Metanephros (tissue), 2 donors: ENCODE data around the genes RIMKLA and TMEM125.

- RAMPAGE, long total RNA, result no peak
These were observed 112.0 kb downstream of the HIVEP3 start for GRCh38 chr1:41806745-41807160.

GRCh38 chr1:41881397-41881852 lies 37.3 kb downstream of the HIVEP3 start:
- RAMPAGE, long total RNA, result no peak

DNA sequence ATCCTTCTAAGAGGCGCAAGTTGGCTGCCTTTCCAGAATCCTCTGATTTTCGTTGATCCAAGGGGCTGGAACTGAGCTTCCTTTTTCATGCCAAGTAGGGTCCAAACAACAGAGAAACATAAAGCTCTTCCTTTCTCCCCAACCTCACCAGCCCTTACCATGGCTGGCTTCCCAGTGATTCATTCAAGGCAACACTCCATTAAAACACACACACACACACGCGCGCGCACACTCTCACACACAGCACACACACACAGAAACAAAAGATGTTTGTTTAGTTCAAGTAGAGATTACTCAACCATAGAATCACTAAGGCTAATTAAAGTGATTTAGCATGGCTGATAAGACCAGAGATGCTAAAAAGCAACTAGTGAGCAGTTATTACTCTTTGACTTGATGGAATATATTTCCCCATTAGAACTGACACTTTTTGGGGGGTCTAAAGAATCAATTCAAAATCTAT lies 13.0 kb upstream of the GUCA2A start:
- RAMPAGE, long total RNA, result no peak

GRCh38 chr1:42380291-42381325 lies at the start of gene RIMKLA:
RIMKLA (plus strand) TSS chr1:42380792.
- RAMPAGE, long total RNA, result no peak

- RAMPAGE, long total RNA, result no peak
These were observed 13.5 kb upstream of the SVBP start for GRCh38 chr1:42830494-42831239.

DNA sequence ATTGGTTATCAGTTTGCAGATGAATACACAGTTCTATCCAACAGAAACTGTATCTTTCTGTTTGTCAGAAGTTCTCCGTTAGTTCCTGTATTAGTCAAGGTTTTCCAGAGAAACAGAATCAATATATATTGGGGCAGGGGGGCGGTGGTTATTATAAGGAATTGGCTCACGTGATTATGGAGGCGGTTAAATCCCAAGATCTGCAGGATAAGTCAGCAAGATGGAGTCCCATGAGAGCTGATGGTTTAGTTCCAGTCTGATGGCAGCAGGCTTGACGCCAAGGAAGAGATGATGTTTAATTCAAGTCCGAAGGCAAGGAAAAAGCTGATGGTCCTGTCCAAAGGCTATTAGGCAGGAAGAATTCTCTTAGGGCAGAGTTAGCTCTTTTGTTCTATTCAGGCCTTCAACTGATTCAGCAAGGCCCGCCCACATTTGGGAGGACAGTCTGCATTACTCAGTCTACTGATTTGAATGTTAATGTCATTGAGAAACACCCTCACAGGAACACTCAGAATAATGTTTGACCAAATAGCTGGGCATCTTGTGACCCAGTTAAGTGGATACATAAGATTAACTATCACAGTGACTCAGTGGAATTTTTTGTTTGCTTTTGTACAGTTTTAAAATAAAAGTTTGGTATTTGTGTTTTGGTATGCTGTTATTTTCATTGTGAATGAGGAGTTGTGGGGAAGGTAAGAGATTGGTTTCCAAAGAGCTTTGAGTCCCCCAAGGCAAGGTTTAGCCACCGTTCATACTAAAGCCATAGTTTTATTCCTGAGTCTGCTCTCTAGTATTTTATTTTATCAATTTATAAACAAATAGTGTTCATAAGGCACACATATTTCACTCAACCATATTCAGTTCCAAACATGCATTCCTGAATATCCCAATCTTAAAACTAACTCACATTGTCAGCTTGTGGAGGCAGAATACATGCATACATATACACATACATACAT lies 1.8 kb upstream of the ZNF691 start:
- RAMPAGE, long total RNA, result no peak

GRCh38 chr1:42850971-42851440 lies 4.6 kb downstream of the ZNF691 start:
- RAMPAGE, long total RNA, result no peak

GRCh38 chr1:42937764-42938725 lies 20.6 kb downstream of the SLC2A1 start:
- RAMPAGE, long total RNA, result no peak

GRCh38 chr1:42951314-42952015 lies 7.2 kb downstream of the SLC2A1 start:
- RAMPAGE, long total RNA, result no peak

DNA sequence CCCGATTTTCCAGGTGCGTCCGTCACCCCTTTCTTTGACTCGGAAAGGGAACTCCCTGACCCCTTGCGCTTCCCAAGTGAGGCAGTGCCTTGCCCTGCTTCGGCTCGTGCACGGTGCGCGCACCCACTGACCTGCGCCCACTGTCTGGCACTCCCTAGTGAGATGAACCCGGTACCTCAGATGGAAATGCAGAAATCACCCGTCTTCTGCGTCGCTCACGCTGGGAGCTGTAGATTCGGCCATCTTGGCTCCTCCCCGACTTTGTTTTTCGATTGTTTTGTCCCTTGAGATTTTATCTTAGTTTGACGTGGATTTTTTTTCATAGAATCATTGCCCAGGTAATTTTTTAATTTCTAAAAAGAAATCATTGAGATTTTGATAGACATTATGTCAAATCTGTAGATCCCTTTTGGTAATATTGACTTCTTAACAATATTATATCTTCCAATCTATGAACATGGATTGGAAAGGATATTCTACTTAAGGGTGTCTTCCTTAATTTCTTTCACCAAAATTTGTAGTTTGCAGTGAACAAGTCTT lies 27.4 kb upstream of the CFAP144 start:
- RAMPAGE, long total RNA, result no peak

GRCh38 chr1:43164221-43164652 lies 7.9 kb downstream of the EBNA1BP2 start:
- RAMPAGE, long total RNA, result no peak

GRCh38 chr1:43269637-43270188 lies at the start of gene TMEM125:
TMEM125 (plus strand) TSS chr1:43269983.
- RAMPAGE, long total RNA, result no peak

DNA sequence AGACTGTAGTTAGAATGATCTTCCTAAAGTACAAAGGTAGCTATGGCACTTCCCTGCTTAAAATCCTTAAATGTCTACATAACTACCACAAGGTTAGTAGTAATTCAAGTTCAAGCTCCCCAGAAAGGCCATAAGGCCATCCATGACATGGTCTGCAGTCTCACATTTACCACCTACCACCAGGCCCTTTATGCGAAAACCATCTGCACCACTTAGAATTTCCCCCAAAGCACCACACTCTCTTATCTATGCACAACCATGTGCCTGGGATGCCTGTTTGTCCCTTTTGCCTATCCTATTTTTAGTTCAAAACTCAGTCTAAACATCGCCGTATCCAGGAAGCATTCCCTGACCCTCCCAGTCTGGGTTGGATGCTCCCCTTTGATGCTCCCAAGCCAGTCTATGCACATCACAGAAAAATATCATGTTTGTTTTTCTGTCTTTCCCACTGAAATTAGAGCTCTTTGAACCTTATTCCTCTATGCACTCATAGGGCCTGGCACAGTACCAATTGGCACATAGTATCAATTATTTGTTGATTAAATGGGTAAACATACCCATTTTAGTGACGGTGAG lies 6.6 kb downstream of the MPL start:
- RAMPAGE, long total RNA, result no peak

- RAMPAGE, long total RNA, result no peak
These were observed 2.3 kb downstream of the MED8 start for GRCh38 chr1:43387265-43387716.

- RAMPAGE, long total RNA, result no peak
These were observed 300 bp downstream of the SZT2 start for GRCh38 chr1:43390075-43390322.

- RAMPAGE, long total RNA, result no peak
These were observed 28.2 kb downstream of the SZT2 start for GRCh38 chr1:43417695-43418571.

GRCh38 chr1:43419623-43420425 lies 30.1 kb downstream of the SZT2 start:
- RAMPAGE, long total RNA, result no peak

DNA sequence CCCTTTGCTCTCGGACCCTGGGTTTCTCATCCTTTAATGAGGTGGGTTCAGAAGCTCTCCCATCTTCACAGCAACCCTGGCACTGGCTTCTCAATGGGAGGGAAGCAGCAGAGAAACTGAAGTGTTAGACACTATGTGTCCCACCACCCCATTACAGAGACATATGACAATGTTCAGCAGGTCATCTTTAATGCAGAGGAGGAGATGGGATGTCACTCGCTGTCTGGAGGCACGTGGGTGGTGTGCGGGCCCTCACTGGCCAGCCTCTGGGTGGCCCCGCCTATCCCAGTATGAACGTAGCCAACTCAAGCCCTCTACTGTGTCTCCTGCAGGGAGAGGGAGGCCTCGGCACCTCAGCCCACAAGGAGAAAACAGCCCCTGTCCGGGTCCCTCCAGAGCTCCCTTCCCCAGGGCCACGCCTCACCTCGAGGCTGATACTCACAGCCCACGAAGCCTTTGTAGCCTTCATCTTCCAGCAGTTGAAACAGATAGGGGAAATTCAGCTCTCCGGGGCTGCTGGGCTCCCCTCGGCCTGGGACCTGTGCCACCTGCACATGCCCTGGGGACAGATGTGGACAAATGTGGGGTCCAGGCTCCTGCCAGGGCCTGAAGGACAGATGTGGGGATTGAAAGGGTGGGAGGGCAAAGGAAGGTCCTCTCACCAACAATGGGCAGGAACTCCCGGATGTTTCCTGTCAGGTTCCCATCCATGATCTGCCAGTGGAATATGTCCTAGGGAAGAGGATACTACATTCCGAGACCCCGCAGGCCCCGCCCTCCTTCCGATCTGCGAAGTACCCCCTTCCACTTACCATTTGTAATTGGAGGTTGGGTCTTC lies 2.5 kb downstream of the HYI start:
- RAMPAGE, long total RNA, result no peak

DNA sequence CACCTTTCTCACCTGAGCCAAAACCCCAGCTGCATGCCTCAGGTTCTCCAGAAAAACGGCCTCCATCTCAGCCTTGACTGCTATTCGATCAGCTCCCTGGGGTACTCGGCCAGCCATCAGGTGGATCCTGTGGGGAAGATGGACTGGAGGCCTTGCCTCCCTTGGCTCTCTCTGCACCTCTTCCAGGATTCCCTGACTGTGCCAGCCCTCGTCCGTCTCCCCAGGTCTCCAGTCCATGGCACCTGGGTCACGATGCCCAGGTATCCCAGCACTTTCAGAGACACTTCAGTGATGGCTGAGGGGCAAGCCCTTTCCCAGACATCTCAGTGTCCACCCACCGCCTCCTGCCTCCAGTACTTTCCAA lies 1.6 kb downstream of the HYI start:
- RAMPAGE, long total RNA, result no peak

DNA sequence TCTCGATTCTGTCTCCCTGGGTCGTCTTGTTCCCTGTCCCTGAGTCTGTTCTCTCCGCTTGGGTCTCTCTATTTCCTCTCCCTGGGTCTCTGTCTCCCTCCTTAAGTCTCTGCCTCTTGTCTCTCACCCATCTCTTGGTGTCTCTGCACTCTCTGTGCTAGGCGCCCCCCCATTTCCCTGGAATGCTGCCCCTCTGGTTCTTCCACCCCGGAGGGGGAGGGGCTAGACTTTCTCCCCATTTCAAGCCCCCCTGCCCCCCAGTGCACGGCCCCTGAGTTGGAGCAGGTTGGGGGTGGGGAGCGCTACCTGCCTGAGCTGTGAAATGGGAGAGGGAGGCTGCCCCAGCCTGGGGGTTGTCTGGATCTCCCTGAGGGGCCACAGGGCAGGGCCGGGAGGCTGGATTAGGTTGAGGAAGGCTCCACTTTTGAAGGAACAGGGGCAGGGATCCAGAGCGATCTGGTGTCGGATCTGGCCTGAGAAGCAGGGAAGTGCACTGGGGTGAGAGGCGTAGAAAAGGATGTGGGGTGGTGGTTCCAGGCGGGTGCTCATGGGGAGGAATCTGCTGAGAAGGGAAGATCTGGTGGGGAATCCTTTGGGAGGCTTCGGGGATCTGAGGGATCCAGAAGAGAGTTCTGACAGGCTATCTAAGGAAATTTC lies 1.5 kb downstream of the PTPRF start:
- RAMPAGE, long total RNA, result no peak